ENCODE results near the genes HELZ2, RTEL1, TNFRSF6B, SLC2A4RG and ZBTB46.

GRCh38 chr20:63428059-63428266, 44.5 kb downstream of the KCNQ2 start:
- PRO-cap, result no peak
- CAGE, long polyA plus RNA, result no peak

GRCh38 chr20:63433598-63434188, 38.8 kb downstream of the KCNQ2 start:
- PRO-cap, result no peak
- CAGE, long polyA plus RNA, result no peak

DNA sequence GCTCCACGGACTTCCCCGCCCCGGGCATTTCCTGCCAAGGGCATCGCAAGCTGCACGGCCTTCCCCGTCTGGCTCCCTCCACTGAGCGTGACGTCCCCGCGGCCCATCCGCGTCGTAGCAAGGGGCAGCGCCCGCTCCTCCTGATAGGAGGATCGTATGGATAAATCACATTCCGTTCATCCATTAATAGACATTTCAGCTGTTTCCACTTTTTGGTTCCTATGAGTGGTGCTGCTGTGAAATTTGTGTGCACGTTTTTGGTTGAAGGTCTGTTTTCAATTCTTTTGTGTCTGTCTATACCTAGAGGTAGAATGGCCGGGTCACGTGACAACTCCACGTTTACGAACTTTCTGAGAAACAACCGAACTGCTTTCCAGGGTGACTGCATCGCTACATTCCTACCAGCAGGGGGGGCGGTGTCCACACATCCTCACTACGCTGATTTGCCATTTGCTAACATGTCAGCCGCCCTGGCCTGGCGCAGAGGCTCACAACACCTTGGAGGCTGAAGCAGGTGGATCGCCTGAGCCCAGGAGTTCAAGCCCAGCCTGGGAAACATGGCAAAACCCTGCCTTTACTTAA, 37.7 kb downstream of the KCNQ2 start:
- PRO-cap, result no peak
- CAGE, long polyA plus RNA, result no peak

- PRO-cap, result no peak
- CAGE, long polyA plus RNA, result no peak
Observed at GRCh38 chr20:63448101-63448635, 24.3 kb downstream of the KCNQ2 start.

DNA sequence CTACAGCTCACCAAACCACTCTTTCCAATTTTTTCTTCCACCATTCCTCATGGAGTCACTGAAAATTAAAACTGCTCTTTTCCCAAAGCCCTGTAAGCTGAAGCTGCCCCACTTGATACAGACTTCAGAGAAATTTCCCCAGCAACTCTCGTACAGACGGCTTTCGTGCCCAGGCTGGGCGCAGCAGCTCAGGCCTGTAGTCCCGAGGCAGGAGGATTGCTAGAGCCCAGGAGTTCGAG, 6.5 kb downstream of the PPDPF start:
- PRO-cap, result no peak
- CAGE, long polyA plus RNA, result no peak

- PRO-cap, result unidirectional peak, minus-strand start at chr20:63537802; unidirectional peak, minus-strand start at chr20:63537979
- CAGE, long polyA plus RNA, result start-site peak on the minus strand at chr20:63537929-63537981, 5 and 8 reads in 2 replicates
Observed at GRCh38 chr20:63537629-63538482, 680 bp upstream of the PTK6 start.

GRCh38 chr20:63541836-63542708, 4.9 kb upstream of the PTK6 start:
- PRO-cap, result unidirectional peak, plus-strand start at chr20:63542214; unidirectional peak, plus-strand start at chr20:63542279; unidirectional peak, plus-strand start at chr20:63542305
- CAGE, long polyA plus RNA, result no peak

DNA sequence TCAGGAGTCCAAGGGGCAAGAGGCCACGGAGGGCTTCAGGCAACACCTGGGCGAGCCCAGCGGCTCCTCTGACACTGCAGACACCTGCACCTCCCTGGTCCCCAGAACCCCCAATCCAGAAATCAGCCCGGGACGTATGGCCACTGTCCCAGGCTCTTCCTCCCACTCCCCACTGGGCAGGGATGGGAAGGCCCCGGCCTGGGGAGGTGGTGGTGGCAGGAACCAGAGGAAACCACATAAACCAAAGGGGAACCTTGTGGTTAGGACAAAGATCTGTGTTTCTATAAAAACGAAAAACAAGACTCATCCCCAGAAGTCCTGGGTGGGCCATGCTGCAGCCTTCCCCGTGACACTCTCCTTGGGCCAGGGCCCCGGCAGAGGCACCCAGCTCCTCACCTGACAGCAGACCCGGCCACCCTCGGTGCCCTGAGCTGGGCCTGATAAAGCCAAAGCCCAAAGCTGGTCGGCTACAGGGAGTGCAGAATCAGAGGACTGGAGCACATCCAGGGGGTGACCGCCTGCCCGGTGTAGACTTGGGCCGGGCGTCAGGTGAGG, 6.2 kb downstream of the HELZ2 start:
- PRO-cap, result no peak
- CAGE, long polyA plus RNA, result no peak

DNA sequence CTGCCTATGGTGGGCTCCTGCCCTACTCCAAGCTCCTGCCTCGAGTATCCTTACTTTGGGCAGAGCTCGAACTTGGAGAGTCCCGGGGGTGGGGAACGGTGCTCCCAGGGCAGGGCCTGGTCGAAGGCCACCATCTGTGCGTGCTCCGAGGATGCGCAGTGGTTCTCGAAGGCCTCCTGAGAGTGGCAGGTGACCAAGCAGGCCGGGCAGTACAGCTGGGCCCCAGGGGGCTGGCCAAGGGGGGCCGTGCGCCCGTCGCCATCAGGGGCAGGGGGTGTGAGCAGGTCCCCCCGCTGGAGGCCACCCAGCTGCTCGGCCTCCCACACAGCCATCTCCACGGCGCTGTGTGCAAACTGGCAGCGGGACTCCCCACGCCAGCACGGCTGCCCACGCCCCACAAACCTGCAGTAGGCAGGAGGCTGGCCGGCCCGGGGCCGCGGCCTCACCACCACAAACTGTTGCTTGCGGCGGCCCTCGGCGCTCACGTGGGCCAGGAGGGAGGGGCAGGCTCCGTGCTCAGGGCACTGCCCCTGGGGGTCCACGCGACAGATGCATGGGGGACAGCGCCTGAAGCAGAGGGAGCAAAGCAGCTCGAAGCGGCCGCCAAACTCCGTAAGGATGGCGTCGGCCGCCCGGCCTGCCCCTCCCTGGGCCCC, 1.9 kb downstream of the HELZ2 start:
- PRO-cap, result no peak
- CAGE, long polyA plus RNA, result no peak

DNA sequence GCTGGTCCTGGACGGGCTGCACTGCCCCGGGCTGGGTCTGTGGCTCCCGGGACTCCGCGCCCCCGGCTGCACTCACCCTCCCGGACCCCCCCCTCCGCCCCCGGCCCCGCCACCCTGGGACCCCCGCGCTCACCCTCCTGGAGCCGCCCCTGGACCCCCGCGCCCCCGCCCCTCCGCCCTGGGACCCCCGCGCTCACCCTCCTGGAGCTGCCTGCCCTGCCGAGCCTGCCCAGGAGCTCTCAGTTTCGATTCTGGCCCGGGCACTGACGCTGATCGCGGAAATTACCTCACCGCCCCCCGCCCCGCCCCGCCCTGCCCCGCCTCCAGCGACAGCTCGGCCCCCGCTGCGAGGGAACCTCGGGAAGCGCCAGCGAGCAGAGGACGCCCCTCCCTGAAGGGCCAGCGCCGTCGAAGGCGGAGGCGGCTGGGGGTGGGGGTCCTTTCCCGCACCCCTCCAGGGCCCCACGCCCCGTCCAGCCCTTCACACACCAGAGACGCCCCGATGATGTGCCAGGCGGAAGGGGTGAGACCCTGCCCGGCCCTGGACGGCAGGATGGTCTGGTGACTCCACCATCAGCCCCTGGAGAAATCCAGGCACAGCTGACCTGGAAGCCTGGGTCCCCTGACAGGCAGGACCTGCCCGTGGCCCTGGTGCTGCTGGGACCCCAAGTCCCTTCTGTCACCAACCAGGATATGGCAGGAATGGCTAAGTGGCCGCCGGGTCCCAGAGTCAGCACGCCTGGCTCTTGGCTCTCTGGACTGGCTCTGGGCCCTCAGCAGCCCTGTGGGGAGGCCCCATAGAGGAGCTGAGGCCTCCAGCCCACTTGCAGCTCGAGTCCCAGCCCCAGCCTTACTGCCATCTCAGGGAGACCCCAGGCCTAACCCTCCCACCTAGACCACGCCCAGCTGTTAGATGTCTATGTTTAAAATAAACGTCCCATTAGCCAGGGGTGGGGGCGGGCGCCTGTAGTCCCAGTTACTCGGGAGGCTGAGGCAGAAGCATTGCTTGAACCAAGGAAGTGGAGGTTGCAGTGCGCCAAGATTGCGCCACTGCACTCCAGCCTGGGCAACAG, at the start of gene HELZ2:
HELZ2 (minus strand) TSS at position 253 of the 1,073 bp plus-strand sequence.
- PRO-cap, result bidirectional peak, plus-strand start at position 329 of the sequence, minus-strand start at position 253 of the sequence
- CAGE, long polyA plus RNA, result start-site peak on the minus strand centred at position 243 of the sequence, 69 bp wide, 27 and 50 reads in 2 replicates

DNA sequence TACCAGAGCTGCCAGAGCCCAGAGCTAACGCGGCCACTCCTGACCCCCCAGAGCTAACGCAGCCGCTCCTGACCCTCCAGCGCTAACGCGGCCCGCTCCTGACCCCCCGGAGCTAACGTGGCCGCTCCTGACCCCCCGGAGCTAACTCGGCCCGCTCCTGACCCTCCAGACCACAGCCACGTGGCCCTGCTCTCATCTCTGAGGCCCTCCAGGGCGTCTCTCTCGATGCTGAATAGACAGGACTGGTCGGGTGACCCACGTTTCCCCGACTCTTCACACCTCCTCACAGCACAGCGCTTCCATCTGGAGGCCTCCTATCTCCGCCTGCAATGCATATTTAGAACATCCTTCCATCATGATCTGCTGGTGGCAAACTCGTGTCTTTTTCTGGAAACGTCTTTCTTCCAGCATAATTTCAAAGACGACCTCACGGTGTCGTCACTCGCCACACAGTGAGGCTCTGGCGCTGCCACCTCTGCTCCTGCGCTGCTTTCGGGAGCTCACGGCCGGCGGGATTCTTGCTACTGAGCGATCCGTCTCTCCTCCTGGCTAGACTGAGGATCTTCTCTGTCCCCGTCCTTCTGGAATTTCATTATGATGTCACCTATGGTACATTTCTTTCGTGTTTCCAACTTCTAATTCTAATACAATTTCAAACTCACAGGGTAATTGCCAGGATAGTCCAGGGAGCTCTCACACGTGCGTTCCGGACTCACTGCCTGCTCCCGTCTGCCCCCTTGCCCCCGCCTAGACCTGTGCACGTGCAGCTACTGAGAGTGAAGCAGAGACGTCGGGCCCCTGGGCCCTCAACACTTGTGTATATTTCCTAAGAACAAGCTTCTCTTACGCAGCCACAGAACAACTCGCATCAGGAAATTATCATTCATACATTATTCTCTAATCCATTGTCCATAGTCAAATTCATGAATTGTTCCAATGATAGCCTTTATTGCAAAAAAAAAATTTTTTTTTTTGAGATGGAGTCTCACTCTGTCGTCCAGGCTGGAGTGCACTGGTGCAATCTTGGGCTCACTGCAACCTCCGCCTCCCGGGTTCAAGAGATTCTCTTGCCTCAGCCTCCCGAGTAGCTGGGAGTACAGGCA, 25.4 kb upstream of the HELZ2 start:
- PRO-cap, result no peak
- CAGE, long polyA plus RNA, result no peak

DNA sequence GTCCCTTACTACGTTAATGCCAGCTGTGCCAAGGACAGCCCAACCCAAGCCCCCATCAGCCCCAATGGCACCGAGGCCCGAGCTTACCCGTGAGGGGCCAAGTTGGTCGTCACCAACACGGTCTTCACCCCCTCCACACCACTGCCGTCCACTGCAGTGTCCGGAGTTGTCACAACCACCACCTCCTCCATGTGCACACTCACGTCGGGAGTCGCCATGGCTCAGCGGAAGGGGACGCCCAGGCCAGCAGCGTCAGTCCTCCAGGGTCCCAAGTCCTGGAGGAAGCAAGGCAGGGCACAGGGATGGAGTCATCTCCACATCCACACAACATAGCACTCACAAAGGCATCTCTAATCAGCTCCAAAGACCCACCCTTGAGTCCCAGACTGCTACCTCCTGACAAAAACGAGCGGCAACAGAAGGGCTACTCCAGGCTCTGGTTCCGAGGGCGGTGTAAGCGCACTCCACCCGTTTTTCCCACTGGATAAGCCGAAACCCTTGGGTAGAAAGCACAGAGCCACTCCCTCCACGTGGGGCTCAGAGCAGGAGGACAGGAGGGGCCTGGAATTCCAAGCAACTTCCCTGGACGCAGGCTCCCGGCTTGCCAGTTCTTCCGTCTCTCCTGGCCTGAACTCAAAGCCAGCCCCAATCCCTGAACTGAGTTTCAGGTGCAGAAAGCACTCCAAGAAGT, 7.6 kb downstream of the GMEB2 start:
- PRO-cap, result no peak
- CAGE, long polyA plus RNA, result no peak

DNA sequence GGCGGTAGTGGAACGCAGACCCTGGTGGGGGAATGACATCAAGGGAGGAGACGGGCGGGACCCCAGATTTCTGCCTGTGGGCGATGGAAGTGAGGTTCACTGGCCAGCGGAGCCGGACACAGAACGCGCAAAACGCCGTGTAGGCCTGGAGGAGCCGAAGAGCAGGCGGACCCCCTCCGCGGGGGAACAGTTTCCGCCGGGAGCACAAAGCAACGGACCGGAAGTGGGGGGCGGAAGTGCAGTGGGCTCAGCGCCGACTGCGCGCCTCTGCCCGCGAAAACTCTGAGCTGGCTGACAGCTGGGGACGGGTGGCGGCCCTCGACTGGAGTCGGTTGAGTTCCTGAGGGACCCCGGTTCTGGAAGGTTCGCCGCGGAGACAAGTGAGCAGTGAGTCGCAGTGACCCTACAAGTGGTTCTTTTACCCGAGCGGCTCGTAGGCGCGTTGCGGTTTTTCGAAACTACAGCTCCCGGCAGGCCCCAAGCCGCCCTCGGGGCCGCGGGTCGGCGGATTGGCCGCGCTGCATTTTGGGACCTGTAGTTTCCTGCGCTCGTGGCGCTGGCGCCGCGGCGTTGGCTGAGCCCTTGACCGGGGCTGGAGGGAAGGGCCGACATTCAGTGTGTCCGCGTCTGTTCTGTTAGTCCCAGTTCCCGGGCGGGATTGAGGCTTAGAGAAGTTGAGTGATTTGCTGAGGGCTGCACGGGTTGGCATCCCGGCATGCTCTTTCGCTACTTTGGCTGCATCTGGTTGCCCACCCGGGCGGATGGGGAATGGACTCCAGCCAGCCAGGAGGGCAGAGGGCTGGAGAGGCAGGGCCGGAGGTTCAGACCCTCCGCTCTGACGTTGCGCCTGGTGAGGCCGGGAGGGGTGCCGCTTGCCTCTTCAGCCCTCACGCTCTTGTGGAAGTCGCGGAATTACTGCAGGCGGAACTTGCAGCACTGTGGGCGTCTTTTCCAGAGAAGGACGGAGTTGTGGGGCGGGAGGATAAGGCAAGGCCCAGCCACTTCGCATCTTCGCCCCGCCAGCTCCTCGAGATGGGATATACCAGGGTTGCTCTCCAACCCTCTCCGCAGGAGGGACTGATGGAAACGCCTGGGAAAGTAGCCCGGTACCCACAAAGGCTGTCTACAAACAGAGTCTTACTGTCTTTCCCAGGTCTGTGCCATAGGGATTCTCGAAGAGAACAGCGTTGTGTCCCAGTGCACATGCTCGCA, at the start of gene RTEL1:
RTEL1 (plus strand) TSS at position 233 of the 1,212 bp plus-strand sequence.
- PRO-cap, result unidirectional peak, minus-strand start at position 394 of the sequence
- CAGE, long polyA plus RNA, result start-site peak on the plus strand centred at position 241 of the sequence, 44 bp wide, 23 and 199 reads in 2 replicates

- PRO-cap, result no peak
- CAGE, long polyA plus RNA, result no peak
Observed at GRCh38 chr20:63688385-63688952, 8.0 kb upstream of the TNFRSF6B start.

DNA sequence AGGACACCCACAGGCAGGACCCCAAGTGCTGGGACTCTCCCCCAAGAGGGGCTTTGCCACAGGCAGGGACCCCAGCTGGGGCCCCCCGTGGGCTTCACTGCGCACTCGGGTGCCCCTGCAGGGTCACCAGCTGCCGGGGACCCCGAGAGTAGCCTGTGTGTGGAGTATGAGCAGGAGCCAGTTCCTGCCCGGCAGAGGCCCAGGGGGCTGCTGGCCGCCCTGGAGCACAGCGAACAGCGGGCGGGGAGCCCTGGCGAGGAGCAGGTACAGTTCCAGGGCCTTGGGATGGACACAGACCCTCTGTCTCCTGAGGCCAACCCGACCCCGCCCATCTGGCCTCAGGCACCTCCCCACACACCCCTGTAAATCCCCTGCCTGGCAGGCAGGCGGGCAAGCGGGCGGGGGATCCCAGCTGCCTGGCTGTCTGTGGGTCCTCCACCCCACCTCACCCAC, 5.7 kb upstream of the TNFRSF6B start:
- PRO-cap, result no peak
- CAGE, long polyA plus RNA, result no peak

DNA sequence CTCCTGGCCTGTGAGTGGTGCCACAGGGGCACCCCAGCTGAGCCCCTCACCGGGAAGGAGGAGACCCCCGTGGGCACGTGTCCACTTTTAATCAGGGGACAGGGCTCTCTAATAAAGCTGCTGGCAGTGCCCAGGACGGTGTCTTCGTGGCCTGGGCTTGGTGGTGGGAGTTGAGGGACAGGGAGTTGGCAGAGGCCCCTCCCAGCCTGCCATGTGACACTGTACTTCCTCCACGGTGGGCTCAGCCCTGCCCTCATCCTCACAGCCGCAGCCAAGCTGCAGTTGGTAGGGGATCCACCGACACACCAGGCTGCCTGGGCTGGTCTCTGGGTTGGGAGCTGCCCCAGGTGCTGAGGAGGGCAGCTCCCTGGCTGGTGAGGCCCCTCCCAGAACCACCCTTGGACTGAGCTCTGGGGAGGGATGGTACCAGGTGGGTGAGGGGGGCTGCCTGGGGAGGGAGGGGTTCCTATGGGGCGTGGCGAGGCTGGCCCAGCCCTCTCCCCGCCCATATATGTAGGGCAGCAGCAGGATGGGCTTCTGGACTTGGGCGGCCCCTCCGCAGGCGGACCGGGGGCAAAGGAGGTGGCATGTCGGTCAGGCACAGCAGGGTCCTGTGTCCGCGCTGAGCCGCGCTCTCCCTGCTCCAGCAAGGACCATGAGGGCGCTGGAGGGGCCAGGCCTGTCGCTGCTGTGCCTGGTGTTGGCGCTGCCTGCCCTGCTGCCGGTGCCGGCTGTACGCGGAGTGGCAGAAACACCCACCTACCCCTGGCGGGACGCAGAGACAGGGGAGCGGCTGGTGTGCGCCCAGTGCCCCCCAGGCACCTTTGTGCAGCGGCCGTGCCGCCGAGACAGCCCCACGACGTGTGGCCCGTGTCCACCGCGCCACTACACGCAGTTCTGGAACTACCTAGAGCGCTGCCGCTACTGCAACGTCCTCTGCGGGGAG, at the start of gene TNFRSF6B:
TNFRSF6B (plus strand) TSS at position 540 of the 946 bp plus-strand sequence.
- PRO-cap, result no peak
- CAGE, long polyA plus RNA, result no peak

DNA sequence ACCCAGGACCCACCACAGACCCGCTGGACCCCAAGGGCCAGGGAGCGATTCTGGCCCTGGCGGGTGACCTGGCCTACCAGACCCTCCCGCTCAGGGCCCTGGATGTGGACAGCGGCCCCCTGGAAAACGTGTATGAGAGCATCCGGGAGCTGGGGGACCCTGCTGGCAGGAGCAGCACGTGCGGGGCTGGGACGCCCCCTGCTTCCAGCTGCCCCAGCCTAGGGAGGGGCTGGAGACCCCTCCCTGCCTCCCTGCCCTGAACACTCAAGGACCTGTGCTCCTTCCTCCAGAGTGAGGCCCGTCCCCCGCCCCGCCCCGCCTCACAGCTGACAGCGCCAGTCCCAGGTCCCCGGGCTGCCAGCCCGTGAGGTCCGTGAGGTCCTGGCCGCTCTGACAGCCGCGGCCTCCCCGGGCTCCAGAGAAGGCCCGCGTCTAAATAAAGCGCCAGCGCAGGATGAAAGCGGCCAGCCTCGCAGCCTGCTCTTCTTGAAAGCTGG, 887 bp upstream of the SLC2A4RG start:
- PRO-cap, result no peak
- CAGE, long polyA plus RNA, result no peak

GRCh38 chr20:63739138-63739960, at the start of gene SLC2A4RG:
TSS of gene SLC2A4RG (plus strand) at chr20:63739776.
- PRO-cap, result no peak
- CAGE, long polyA plus RNA, result no peak

- PRO-cap, result no peak
- CAGE, long polyA plus RNA, result no peak
Observed at GRCh38 chr20:63830832-63831993, at the start of gene ZBTB46. TSS of gene ZBTB46 (minus strand) at chr20:63831264.

GRCh38 chr20:63848577-63848886, 12.8 kb upstream of the ABHD16B start:
- PRO-cap, result no peak
- CAGE, long polyA plus RNA, result no peak